Kidney epithelial cell (primary cell): Measurements from ENCODE around the genes VSIG4, NALF2 and TAF1.

GRCh38 chrX:65926136-65927112, 113.5 kb downstream of the VSIG4 start:
- RAMPAGE, long total RNA: no peak
- RRBS: no CpG with 5 or more reads among the region's 4 CpGs

GRCh38 chrX:66021215-66021942, 18.5 kb downstream of the VSIG4 start:
- RAMPAGE, long total RNA: no peak
- RRBS: no CpG with 5 or more reads among the region's 2 CpGs

GRCh38 chrX:66039934-66040499, at the start of gene VSIG4:
Gene VSIG4 (minus strand): TSS chrX:66040080.
- RAMPAGE, long total RNA: no peak
- RRBS: no CpG with 5 or more reads among the region's 4 CpGs

DNA sequence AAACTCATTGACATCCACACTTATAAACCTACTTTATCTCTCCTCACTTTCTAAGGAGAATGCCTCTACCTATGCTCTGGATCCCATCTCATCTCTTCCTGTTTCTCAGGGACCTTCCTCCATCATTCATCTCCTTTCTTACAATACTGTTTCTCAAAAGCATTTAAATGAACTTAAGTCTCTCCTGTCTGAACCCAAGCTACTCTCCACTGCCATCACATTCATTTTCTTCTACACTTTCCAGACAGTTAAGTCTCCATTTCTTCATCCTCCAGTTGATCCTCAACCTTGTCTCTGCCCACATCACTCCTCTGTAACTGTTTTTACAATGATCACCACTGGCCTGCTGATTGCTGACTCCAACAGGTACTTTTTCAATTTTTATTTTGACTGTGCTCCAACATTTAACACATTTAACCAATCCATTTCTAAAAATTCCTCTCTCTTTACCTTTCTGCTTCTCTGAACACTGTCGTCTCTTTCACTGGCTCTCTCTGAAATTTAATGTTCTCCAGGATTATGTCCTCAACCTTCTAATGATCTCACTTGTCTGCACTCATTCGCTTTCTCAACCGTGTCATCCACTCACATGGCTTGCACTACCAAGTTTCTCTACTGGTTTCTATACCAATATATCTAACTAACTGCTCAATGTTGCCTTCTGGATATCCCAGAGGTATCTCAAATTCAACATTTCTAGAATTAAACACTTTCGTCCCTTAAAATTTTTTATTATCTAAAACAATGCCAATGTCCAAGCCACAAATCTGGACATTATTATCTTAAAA, 354.0 kb downstream of the OPHN1 start:
- RAMPAGE, long total RNA: no peak
- RRBS: no CpG with 5 or more reads among the region's 4 CpGs

- RAMPAGE, long total RNA: no peak
- RRBS: no CpG with 5 or more reads among the region's 3 CpGs
These were observed 10.1 kb upstream of the YIPF6 start for GRCh38 chrX:68488872-68489125.

DNA sequence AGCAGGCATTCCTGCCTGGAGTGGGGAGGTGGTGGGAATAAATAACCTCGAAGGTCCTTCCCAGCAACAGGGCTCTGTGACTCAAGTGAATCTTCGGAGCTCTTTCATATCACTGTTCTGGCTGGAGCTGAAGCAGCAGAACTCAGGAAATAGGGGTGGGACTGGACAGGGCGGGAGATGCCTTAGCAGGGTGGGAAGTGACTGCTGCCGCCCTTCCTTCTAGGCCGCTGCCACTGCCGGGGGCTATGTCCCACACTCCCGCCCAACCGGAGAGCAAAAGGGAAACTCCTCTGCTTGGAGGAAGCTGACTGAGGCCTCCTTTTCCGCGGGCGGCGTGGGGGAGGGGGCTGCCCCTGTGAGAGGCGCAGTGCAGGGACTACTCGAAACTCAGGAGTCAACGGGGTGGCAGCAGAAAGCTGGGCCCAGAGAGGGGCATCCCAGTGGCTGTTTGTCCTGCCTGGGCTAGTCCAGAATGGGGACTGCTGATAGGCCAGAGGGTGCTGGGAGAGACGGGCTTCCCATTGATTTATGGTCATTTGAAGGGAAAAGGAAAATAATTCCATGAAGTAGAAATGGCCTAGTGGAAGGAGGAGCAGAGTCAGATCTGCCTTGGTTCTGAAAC, 36.9 kb downstream of the STARD8 start:
- RAMPAGE, long total RNA: no peak
- RRBS: no CpG with 5 or more reads among the region's 16 CpGs

DNA sequence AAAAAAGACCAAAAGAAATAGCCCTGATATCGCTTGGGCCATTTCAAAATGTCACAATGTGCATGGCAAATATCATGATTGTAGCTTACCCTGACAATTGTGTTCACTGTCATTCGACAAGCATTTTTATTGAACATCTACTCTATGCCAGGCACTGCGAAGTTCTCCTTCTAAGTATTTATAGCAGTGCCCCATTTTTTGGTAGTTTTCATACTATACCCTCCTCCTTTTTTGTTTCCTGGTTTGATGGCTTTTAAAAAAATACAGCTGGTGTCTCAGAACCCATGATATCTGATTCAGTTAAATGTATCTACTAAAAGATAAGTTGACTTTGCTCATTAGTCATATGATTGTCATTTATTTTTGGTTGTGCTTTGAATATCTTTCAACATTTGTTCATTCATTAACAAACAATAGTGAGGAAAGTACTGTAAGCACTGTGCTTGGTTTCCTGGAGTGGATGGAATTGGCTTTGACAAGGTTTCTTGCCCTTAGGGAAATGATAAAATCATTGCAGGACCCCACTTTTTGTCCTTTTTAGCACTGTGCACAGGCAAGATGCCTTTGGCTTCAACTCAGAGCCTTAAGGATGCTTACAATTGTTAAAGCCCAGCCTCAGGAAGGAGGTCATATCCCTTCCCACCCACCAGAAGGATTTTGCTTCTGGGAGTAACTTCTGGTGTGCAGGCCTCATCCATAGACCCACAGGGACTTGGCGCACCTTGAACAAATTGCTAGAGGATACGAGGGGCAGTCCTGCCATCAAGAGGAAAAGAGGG, 44.2 kb downstream of the STARD8 start:
- RAMPAGE, long total RNA: no peak
- RRBS: no CpG with 5 or more reads among the region's 5 CpGs

GRCh38 chrX:68696248-68696806, 48.9 kb downstream of the STARD8 start:
- RAMPAGE, long total RNA: no peak
- RRBS: no CpG with 5 or more reads among the region's 6 CpGs

DNA sequence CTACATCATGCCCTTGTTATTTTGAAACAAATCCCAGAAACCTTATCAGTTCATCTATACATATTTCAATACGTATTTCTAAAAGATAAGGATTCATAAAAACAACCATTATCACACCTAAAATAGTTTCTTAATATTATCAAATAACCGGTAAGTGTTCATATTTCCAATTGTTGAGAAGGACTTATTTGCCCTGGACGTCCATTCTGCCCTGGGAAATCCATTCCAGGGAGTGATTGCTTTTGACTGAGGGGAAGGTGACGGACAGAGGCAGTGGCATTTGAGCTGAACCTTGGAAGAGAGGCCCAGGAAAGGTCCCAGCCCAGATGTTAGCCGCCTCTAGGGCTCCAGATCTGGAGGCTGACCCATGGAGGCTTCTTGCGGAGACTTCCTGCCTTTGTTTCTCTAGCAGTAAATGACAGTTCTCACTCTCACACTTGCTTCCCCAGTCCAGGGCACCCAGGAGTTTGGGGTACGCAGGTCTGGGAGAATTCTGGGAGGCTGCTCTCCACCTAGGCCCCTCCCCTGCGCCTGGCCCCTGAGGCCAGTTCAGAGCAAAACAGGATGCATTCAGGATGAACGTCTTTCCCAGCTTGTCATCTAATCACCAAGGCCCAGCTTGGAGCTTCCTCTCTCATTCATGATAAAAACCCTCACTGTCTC, 49.7 kb downstream of the STARD8 start:
- RAMPAGE, long total RNA: no peak
- RRBS: no CpG with 5 or more reads among the region's 9 CpGs

GRCh38 chrX:68833706-68834378, 5.0 kb downstream of the EFNB1 start:
- RAMPAGE, long total RNA: no peak
- RRBS: no CpG with 5 or more reads among the region's 9 CpGs

DNA sequence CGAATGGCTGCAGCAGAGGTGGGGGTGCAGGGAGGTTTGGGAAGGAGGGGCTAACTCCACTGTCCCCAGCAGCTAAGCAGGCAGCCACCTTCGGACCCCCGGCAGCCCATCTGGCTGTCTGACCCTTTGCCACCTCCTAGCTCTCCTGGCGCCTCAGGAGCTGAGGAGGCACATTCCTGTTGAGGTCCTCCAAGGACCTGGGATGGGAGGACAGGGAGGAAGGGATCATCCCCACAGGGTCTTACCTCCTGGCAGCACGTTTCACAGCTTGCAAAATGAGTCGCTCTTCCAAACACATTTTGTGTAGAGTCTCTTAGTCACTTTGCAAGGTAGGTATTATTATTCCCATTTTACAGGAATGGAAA, 68.9 kb downstream of the EFNB1 start:
- RAMPAGE, long total RNA: no peak
- RRBS: no CpG with 5 or more reads among the region's 6 CpGs

DNA sequence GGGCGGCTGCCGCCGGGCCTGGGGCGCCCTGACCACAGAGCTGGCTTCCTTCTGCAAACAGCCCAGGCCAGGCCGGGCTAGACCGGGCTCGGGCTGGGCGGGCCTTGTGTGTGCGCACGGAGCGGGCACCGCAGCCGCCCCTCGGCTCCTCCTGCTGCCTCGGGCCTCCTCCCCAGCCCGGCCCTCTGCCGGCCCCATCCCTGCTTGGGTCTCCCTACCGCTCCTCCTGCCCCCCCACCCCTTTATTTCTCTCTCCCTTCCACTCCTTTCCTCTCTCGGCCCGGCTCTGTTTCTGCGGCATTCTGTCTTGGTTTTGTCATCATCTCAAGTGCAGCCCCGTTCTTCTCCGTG, 83.4 kb downstream of the EFNB1 start:
- RAMPAGE, long total RNA: no peak
- RRBS: 27% methylated on average over 16 of the region's 23 CpGs

DNA sequence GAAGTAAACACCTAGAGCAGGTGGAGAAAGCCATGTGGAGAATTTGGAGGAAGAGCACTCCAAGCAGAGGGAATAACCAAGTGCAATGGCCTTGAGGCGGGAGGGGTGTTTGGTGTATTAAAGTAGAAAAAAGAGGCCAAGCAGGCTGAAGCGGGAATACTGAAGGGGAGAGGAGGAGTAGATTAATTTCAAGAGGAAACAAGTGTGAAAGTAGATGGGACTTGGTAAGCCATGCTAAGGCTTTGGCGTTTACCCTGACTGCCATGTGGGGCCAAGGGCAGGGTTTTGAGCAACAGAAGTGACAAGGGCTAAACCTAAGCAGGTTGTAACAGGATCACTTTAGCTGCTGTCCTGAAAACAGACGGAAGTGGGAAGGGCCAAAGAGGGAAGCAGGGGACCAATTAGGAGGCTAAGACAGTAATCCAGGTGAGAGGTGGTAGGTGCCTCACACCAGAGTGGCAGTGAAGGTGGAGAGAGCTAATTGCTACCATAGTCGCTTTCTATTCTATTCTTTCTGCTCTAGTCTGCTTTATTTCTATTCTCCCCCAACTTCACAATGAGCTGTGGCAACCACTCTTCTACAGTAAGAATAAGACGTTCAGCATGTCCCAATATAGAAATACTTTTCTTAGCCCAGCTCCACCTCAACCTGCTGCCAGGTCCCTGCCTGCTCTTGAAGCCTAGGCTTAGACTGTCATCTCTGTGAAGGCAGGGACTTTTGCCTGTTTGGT, 166.5 kb downstream of the PJA1 start:
- RAMPAGE, long total RNA: no peak
- RRBS: no CpG with 5 or more reads among the region's 6 CpGs

DNA sequence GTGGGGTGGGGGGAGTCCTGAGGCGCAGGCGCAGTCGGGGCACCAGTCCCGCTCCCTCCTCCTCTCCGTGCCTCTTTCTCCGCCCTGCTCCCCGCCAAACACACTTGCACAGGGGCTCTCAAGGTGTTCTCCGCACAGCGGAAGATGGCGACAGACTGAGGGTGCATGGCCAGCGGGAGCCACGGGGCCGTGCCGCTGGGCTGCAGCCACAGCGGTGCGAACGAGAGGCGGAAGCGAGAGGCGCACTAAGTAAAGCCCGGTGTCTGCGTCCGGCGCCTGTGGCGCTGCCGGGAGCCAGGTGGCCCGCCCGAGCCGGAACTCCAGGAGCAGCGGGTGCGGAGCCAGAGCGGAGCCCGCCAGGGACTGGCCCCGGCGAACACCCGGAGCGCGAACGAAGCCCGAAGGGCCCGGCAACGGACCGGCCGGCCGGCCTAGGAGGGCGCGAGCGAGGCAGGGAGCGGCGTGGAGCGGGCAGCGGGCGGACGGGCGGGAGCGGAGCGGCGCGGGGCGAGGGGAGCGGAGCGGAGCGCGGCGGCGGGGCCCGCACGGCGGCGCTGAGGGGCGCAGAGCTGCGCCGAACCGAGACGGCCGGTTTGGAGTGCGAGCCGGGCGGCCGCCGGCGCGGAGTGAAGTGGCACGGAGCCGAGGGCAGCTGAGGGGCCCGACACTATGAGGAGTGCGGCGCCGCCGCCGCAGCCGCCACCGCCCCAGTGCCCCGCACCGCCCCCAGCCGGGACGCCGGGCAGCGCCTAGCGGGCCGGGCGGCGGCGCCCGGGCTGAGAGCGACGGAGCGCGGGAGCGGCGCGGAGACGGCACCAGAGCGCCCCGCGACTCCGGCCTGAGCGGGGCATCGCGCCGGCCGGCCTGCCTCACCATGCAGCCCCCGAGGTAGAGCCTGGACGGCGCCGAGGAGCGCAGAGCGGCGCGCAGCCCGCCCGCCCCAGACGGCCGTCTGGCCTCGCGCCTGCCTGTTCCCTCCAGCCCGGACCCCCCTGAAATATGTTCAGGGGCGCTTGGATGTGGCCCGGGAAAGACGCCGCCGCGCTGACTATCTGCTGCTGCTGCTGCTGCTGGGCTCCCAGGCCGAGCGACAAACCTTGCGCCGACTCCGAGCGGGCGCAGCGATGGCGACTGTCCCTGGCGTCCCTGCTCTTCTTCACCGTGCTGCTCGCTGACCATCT, at the start of gene NALF2:
Gene NALF2, plus strand, starts transcription at position 43 of the 1,181 bp plus-strand sequence.
- RAMPAGE, long total RNA: no peak
- RRBS: 24% methylated on average over 19 of the region's 155 CpGs

DNA sequence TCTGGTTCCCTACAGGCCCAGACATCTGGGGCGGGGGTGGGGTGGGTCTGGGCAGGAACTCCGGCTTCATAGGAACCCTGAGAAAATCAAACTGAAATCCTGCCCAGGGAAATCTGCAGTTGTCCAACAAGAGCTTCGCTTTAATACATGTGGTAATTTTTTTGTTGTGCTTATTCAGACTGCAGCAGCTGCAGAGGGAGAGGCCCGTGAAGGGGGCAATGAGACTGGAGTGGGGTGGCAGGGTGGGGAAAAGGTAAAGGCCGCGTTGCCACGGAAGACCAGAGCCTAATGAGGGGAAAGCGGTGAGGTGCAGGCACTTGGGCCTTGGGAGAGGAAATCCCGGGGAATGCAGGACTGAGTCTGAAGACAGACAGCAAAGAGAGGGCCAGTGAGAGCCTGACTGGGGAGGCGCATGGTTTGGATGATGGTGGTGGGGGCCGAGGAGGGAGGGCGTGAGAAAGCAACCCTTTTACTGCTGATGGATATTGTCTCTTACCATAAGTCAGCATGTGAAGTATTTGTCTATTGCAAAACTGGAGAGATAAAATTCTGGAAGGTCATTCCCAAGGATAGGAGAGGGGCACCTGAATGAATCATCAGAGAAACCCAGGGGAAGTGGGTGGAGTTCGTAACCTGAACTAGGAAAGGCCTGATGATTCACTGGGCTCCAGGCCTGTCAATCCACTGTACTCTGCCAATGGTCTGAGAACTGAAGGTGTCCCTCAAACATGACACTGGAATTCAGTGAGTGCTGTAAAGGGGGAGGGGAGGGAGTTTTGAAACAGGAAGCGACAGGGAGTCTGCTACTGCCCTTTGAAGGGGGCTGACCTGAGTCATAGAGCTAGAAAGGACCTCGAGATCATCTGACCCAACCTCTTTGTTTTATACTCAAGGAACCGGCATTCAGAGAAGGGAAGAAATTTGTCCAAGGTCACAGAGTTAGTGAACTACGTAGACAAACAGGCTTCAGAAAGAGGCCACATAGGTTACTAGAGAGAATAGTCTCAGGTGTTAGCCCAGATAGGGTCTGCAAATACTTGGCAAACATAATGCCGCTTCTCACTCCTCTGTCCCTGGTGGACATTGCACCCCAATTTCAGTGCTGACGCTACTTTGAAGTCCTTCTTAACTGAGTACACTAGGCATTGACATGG, 52.1 kb downstream of the NALF2 start:
- RAMPAGE, long total RNA: no peak
- RRBS: no CpG with 5 or more reads among the region's 19 CpGs

DNA sequence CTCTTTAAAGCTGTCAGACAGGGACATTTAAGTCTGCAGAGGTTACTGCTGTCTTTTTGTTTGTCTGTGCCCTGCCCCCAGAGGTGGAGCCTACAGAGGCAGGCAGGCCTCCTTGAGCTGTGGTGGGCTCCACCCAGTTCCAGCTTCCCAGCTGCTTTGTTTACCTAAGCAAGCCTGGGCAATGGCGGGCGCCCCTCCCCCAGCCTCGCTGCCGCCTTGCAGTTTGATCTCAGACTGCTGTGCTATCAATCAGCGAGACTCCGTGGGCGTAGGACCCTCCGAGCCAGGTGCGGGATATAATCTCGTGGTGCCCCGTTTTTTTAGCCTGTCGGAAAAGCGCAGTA, 172.7 kb downstream of the EDA start:
- RAMPAGE, long total RNA: no peak
- RRBS: no CpG with 5 or more reads among the region's 13 CpGs

- RAMPAGE, long total RNA: no peak
- RRBS: no CpG with 5 or more reads among the region's 3 CpGs
These were observed 1.6 kb upstream of the ZMYM3 start for GRCh38 chrX:71255494-71255923.

- RAMPAGE, long total RNA: no peak
- RRBS: 61% methylated on average over 7 of the region's 70 CpGs
These were observed at the start of gene TAF1 for GRCh38 chrX:71365608-71366757. Gene TAF1 (plus strand): TSS chrX:71366357.

- RAMPAGE, long total RNA: no peak
- RRBS: no CpG with 5 or more reads among the region's 2 CpGs
These were observed 69.4 kb upstream of the OGT start for GRCh38 chrX:71463495-71463841.

- RAMPAGE, long total RNA: no peak
- RRBS: no CpG with 5 or more reads among the region's 39 CpGs
These were observed 14.3 kb downstream of the CXCR3 start for GRCh38 chrX:71603846-71604534.